ENCODE data around the genes CELA3B and CELA3A.

DNA sequence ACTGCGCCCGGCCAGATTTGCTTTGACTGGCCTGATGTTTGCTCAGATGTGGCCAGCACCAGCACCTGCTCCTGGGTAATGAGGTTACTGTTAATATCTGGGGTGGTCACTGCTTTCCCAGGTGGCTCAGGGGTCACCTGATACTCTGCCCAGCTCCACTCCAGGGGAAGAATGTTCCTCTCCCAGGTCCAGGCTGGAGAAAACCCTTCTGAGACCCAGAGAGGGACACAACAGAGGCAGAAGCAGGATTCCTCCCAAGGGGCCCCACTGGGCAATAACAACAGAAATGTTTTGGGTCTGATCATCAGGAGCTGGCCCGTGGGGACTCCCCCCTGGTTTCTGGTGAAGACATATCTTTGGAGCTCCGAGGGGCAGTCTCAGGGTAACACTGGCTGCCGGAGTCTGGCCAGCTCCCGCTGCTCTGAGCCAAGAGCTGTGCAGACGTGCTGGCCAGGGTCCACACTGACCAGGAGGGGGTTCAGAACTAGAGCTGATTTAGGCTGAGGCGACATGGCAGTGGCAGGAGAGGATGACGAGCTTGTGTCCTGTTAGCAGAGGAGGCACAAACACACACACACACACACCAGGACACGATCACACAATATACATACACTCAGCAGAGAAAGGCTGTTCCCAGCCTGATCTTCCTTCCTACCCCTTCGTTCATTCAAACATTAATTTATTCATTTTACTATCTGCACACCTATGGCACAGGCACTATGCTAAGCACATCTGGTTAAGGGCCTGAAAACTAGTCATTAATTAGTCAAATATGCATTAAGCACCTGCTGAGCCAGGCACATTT, 13.1 kb downstream of the ECE1 start:
- CAGE, long polyA plus RNA = no peak
- RRBS = no CpG with 5 or more reads among the region's 11 CpGs

DNA sequence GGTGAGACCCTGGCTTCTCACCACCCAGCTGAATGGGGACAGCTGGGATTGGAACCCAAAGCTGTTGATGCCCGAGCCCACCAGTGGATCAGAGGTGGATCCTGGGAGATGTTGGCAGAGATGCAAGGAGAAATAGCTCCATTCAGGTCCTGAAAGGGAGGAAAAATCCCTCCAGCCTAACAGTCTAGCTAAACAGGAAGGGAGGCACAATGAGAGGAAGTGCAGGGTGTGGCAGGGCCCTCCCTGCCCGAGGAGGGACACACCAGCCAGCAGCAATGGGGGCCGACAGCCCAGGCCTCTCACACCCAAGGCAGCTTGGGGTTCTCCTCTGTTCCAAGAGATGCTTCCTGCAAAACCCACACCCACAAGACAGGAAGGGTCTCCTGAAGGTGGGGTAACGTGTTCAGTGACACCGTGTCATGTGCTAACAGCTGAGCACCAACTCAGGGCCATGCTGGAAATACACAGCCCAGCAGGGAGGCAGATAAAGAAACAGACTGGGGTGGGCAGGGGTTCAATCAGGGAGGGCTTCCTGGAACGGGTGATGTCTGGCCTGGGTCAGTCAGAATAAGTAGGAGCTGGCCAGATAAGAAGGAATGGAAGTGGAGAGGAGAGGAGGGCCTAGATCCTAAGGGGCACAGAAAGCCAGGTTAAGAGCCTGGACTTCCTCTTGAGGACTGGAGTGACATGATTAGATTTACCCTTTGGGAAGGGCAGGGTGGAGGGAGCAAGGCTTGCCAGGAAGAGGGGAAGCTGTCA, 10.2 kb downstream of the ECE1 start:
- CAGE, long polyA plus RNA = no peak
- RRBS = no CpG with 5 or more reads among the region's 6 CpGs

DNA sequence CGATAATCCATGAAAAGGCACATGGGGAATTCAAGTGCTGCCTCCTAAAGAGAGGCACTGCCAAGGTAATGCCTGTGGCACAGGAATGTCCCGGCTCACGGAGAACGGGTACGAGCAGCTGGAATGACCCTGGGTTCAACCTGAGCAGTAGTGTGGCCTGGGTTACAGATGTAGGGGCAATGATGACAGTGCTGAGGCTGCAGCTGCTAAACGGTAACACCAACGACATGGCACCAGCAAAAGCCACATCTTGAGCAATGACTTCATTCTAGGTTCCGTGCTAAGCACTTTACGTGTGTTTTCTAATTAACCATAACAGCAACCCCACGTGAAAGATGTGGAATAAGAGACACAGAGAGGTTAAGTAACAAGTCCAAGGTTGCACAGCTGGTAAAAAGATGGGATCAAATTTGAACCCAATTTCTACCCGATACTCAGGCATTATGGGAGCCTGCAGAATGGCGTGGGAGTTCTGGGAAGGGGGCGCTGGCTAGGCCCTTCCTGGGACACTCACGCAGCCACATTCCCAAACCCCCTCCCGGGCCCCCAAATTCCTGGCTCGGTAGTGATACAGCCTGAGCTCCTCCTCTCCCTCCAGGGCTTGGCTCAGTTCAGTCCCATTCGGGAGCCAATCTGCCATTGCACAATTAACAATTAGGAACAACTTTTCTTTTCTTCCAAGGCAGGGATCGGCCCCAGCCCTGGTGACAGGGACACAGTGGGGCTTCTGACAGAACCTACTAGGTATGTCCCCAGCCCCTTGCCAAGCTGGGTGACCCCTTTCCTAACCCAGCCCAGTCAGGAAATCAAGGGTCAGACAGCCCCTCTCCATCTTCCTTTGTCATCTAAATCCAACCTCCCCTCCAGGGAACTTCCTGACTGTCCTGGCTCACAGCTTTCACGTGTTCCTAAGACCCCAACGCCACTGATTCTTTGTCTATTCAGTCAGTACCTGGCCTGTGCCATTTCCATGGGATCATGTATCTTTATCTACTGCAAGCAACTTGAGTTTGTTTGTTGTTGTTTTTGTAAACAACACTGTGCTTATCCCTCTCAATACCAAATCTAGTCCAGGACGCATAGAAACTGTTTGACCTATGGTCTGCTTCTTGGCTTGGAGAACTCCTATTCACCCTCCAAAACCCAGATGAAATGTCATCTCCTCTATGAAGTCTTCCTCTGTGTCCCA, 23.9 kb upstream of the ECE1 start:
- CAGE, long polyA plus RNA = no peak
- RRBS = no CpG with 5 or more reads among the region's 21 CpGs

GRCh38 chr1:21317186-21317963, 27.1 kb upstream of the ECE1 start:
- CAGE, long polyA plus RNA = no peak
- RRBS = no CpG with 5 or more reads among the region's 21 CpGs

DNA sequence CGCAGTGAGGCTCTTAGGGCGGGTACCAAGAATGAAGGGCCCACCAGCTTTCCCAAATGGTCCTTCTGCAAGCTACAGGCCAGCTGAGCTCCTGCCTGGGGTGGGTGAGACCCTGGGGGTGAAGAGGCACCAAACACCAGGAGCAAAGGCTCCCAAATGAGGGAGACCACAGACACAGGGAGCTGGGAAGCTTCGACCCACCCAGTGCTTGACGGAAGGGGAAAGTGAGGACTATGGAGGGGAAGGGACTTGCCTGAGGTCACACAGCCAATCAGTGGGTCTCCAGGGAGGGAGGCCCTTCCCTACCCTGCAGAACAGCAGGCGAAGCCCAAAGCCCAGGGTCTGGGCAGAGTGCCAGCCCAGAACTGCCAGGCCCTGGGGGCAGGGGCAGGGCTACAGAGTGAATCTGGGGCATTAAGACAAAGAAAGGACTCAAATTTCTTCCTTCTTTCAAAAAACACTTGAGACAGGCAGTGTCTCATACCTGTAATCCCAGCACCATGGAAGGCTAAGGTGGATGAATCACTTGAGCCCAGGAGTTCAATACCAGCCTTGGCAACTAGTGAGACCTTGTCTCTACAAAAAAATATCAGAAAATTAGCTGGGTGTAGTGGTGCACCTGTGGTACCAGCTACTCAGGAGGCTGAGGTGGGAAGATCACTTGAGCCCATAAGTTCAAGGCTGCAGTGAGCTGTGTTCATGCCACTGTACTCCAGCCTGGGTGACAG, 45.5 kb upstream of the ECE1 start:
- CAGE, long polyA plus RNA = no peak
- RRBS = no CpG with 5 or more reads among the region's 5 CpGs

DNA sequence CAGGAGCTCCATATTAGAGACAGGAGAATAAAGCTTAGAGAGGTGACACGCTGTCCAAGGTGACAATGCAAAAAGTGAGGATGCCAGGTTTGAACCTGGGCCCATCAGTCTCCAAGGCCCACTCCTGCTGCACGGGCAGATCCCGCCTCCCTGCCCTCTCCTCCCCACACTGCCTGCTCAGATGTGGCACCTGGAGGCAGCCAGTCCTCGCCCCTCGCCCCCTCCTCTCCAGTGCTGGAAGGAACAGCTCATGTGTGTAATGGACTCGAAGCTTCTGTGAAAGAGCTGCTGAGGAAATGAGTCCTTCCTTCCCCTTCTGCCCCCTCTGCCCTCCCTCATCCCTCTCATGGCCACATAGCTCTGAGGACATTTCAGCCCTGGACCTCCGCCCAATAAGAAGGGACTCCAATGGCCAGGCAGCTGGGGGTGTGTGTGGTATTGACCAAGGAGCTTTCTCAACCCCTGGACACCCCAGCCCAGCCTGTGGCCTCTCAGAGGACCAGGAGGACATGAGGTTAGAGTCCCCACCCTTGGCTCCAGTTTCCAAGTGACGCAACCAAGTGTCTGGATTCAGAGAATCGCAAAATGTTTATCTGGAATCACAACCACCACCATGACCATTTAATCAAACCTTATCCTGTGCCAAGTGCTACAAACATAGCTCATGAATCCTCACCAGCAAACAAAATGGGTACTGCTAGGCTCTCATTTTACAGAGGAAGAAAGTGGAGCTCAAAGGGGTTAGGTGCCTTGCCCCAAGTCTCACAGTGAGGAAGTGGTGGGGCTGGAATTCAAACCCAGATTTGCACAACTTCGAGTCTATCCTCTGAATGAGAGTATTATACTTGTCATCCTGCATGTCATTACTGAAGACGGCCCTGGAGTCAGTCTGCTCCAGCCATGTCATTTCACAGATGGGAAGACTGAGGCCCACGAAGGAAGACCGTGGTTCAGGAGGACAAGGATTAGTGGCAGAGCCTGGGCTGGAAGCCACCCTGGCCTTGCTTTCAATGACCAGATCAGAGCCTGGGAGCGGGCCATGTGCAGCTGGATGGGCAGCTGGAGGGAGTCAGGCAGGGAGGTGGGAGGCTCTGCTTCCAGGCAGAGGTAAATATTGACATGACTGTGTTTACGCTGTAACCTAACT, 47.8 kb upstream of the ECE1 start:
- CAGE, long polyA plus RNA = no peak
- RRBS = no CpG with 5 or more reads among the region's 15 CpGs

DNA sequence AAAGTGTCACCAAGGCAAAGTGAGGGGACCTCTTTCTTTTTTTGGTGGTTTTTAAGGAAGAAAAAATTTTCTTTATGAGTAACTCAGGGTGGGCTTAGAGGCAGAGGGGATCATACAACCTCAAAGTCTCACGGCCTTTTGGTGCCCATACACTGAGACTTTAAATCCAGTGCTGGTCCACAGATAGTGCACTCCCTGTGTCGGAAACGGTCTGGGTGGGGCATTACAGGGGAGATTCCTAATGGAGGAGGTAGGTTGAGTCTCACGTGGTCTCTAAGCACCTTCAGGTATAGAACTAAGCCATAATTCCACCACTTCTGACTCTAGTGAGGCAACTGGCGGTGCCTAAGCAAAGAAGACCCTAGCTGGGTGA, 53.5 kb upstream of the ECE1 start:
- CAGE, long polyA plus RNA = no peak
- RRBS = no CpG with 5 or more reads among the region's 5 CpGs

DNA sequence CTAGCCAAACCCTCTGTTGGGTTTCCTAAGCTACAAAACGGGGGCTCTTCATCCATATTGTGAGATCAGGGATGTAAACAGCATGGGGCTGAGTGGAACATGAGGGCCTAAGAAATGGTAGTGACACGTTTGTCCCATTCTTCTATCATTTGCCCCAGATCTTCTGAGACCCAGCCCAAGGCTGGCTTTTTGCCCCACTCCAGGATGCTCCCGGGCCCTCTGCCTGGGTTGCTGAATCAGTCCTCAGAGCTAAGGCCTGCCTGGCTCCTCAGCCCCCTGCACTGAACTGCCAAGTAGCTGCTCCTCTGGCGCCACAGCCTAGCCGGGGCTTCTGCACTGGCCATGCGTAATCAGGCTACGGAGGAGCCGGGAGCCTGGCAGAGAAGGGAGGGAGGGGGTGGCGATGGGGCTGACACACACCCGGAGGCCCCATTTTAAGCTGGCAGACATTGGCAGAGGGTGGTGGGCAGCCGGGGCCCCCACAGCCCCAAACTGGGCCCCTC, 38.5 kb downstream of the ALPL start:
- CAGE, long polyA plus RNA = no peak
- RRBS = 81% methylated on average over 8 of the region's 11 CpGs

DNA sequence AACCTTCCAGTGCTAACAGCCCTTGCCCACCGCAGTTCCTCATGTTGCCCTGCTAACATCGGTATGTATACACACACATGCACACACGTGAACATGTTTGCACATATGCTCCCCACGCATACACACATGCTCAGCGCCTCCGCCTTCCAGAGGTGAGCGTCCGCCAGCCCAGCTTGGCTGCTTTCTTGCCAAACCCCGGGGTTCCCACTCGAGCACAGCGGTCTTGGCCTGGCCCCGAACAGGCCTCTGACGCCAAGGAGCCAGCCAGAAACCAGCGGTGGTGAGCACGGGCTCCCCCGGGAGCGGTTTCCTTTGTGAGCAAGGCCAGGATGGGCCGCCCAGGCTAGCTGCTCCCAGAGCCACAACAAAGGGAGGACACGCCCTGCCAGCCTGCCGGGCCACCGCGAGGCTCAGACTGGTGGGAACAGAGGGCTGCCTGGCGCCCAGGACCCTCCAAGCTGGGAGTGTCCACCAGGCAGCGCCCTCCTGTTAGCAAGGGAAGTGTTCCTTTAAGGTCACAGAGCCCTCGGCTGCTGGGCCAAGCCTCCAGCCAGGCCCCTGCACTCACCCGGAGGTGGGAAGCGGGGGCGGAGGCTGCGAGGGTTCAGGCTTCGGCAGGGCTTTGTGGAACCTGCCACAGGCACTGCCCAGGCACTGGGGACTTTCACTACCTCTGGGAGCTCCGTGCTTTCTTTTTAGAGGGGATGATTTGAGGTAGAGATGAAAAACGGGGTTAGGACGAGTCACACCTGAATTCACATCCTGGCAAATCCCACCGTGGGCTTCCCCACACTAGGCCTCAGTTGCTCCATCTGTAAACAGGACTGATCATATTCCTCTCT, 65.5 kb downstream of the ALPL start:
- CAGE, long polyA plus RNA = no peak
- RRBS = 3% methylated on average over 9 of the region's 34 CpGs

GRCh38 chr1:21665486-21666507, 3.4 kb downstream of the RAP1GAP start:
- CAGE, long polyA plus RNA = no peak
- RRBS = no CpG with 5 or more reads among the region's 9 CpGs

GRCh38 chr1:21676229-21676714, 7.1 kb upstream of the RAP1GAP start:
- CAGE, long polyA plus RNA = no peak
- RRBS = no CpG with 5 or more reads among the region's 8 CpGs

DNA sequence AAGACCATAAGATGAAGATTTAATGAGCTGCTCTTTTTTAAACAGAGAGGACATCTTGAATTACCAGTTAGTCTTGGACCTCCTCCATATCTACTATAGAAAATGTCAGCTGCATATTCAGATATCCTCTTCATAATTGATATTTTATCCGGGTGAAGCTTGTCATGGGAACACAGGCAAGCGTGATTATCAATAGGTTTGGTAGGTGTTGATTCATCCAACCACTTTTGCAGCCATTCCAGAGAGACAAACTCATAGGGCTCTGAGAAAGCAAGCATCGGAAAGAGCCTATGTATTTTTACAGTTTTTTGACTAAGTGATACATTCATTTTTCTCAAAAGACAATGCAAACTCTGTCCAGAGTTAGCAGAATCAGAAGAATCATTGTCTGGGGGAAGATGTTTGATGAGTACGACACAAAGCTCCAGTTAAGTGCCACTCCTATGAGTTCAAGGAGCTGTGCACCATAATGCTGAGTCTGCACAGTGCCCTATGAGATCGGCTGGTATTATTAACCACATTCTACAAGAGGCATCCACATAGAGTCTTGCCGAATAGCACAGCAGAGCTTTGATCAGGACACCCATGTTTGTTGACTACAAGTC, 54.8 kb upstream of the RAP1GAP start:
- CAGE, long polyA plus RNA = no peak
- RRBS = no CpG with 5 or more reads among the region's 6 CpGs

DNA sequence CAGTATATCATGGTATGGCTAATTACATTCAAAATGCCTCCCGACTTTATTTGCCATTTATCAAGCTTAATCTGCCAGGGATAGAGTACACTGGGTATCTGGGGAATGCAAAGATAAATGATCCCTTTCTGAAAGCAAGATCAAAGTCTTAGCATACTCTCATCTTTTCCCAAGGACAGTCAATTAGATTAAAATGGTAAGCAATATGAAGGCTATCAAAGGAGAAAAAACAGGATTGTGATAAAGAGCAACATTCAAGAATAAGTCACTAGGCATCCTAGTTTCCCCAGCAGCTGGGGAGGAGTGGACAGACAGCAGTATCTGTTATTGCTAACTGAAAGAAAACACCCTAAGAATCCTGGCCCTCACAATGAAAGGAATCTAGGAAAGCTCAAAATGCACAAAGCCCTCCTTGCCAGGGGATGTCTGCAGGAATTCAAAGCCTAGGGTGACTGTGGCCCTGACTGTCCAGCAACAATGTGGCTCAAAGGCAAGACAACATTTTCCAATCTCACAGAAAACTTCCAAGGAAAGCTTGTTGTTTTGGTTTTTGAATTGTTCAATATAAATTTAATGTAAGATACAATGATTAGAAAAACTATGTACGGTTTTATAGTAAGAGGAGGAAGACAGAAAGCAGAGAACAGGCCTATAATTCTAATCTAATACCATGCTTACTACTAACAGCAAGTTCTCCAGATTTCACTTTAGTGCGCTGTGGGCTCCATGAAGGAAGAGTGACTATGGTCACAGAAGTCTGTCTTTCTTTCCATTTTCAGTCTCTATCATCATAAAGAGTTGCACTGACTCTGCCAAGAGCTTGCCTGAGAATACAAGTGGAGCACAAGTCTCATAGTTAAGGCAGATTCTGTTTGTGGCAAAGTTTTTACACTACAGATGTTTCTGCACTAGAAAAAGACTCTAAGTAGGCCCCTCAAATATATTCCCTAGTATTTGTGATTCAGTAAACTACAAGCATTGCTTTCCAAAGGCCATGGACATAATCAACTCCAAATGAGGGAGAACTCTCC, 56.8 kb downstream of the USP48 start:
- CAGE, long polyA plus RNA = no peak
- RRBS = no CpG with 5 or more reads among the region's 3 CpGs

DNA sequence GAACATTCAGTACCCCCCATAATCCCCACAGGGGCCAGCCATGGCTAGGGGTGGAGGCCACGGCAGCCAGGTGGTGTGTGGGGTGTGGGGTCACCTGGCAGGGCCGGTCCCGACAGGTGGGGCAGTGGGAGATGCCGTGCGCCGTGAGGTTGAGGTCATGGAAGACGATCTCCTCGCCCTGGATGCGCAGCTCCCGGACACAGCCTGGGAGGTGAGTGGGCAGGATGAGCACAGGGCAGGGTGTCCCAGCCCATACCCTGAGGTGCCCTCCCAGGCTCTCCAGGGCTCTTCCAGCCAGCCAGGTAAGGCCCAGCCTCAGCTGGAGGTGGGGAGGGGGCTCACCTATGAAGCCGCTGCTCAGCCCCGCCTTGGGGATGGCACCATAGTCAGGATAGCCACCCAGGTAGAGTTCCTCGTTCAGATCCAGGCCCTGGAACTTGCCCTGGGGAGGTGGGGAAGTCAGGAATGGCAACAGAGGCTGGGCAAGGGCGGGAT, 19.1 kb downstream of the LDLRAD2 start:
- CAGE, long polyA plus RNA = no peak
- RRBS = no CpG with 5 or more reads among the region's 14 CpGs

GRCh38 chr1:21836682-21837116, 24.6 kb downstream of the LDLRAD2 start:
- CAGE, long polyA plus RNA = no peak
- RRBS = 96% methylated on average over 5 of the region's 14 CpGs

DNA sequence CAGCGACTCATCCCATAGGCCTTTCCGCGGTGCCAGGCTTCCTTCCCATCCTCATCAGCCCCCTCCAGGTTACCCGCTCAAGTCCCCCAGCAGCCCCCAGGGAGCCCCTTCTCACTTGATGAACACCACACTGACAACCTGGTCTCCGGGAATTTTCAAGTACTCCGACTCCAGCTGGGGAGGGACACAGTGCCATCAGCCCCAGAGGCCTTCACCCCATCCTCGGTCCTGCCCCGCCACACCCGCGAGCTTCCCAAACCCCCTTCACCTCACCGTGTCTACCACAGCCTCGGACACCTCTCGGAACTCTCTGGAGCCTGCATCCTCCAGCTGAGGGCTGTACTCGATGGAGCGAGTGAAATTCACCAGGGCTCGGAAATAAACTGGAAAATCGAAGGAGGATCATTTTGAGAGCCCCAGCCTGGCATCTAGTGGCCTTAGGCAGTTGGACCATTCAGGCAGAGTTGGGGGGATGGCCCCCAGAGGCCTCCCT, 46.8 kb downstream of the HSPG2 start:
- CAGE, long polyA plus RNA = no peak
- RRBS = no CpG with 5 or more reads among the region's 17 CpGs

DNA sequence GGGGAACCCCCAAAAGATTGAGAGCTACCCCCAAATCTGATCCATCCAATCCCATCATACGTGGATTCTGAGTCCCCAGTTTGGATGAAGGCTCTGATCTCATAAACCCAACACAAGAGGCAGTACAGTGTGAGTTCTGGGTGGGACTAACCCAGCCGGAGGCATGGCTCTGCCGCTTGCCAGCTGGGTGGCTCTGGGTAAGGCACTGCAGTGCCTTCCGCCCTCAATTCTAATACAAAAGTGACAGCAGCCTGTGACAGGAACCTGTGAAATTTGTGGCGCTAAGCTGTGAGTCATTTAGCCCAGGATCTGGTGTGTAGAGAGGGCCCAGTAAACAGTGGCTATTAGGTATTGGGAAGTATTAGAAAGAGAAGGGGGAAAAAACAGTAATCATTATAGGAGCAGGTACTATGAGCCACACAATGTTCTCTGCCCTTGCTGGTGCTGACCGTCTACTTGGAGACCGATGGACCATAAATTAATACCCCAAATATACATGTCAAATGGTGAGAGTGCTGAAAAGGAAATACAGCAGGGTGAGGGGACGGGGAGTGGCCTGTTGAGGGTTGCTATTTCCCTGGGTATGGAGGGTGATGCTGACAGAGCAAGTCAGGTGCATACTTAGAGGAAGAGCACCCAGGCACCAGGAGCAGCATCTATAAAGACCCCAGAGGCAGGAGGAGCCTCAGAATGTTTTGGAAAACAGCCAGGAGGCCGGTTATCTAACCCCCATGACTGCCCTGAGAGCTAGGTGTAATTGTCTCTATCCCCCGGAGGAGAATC, 23.2 kb downstream of the HSPG2 start:
- CAGE, long polyA plus RNA = no peak
- RRBS = no CpG with 5 or more reads among the region's 10 CpGs

- CAGE, long polyA plus RNA = no peak
- RRBS = no CpG with 5 or more reads among the region's 11 CpGs
Measured at GRCh38 chr1:21923736-21924312, 13.3 kb downstream of the HSPG2 start.

GRCh38 chr1:21976585-21977322, at the start of gene CELA3B:
TSS of gene CELA3B (plus strand) at chr1:21977022.
- CAGE, long polyA plus RNA = no peak
- RRBS = no CpG with 5 or more reads among the region's 12 CpGs

- CAGE, long polyA plus RNA = no peak
- RRBS = no CpG with 5 or more reads among the region's 11 CpGs
Measured at GRCh38 chr1:22001303-22001899, at the start of gene CELA3A. TSS of gene CELA3A (plus strand) at chr1:22001657.